SK-MEL-5 (cell line): ENCODE measurements around a stretch of chr5.

DNA sequence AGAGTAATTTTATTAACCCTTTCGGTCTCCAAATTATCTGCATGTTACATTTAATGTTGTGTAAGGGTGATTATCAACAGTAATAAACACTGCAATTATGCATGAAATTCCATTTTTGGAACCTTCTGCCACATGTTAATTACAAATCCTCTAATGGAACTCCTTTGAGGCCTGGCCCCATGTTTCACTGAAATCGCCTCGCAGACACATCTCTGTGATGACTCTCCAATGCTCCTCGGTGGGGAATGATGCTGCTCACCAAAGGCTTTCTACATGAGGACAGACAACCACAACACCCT, 522.0 kb downstream of the IRX1 start:
RAMPAGE:
- cytosol, long total RNA = no peak
- long total RNA = no peak
- nucleus, long total RNA = no peak

DNA sequence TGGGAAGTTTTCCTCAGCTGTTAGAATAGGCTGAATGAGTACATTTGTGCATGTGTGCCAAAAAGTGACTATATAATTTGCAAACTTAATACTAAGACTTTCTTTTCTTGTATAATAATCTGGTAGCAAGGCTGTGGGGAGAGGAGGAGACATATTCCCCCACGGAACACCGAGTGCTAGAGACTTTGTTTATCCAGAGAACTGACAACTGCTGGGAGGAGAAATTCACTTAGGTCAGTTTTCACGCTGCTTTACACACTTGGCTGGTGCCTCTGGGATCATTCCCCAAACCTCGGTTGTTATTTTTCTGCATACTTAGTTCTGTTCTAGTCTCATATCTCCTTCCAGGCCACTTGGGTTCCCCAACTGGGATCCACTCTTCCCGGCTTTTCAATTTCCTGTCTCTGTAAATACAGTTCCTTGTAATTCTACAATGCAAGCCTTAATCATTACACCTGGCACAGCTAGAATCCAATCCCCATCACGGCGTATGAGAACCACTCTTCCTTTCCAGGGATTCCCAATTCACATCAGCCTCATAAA, 238.2 kb upstream of the ADAMTS16 start:
RAMPAGE:
- cytosol, long total RNA = no peak
- long total RNA = no peak
- nucleus, long total RNA = no peak

RAMPAGE:
- cytosol, long total RNA = no peak
- long total RNA = no peak
- nucleus, long total RNA = no peak
Measured at GRCh38 chr5:4905695-4905886, 234.5 kb upstream of the ADAMTS16 start.

DNA sequence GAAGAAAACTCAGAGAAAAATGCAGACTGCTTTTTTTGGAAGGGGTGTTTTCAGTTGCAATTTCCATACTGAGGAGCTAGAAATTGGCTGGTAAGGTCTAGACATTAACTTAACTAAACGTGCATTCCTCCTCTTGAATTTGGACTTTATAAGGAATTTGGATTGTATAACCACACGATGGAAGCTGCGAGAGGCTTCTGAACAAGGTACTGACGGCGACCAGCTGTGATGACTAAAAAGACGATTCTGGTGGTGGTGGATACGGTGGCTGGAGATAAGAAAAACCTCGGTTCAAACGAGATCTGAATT, 944 bp upstream of the ICE1 start:
RAMPAGE:
- cytosol, long total RNA = no peak
- long total RNA = no peak
- nucleus, long total RNA = no peak

DNA sequence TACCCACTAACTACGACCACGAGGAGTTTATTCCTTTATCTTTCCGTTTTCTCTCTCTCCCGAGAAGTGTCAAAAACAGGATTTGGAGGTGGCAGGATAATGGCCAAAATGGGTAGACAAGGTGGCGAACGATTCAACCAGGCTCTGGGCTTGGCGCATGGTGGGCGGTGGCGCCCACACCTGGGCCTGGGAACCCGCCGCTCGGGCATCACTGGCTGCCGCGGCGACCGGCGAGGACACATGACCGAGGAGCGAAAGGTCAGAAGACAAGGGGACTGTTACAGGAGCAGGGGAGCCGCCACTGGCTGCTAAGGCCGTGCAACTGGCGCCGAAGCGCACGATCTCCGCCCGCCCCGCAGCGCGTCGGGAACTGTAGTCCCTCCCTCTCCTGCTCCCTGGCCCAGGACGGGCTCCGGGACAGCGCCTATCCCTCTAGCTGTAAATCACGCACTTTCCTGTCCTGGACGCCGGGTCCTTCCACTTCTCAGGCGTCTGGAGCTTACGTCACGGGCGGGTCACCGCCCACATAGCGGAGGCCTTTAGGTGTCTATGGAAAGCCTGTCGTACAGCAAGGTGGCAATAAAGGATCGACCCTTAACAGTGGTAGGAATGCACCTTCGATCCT, 477 bp upstream of the ICE1 start:
RAMPAGE:
- cytosol, long total RNA = start-site peak on the minus strand centred at position 367 of the sequence, 148 bp wide, 48 and 14 reads in 2 replicates
- long total RNA = start-site peak on the minus strand centred at position 433 of the sequence, 58 bp wide, 42 and 18 reads in 2 replicates
- nucleus, long total RNA = start-site peak on the minus strand centred at position 396 of the sequence, 178 bp wide, 237 and 53 reads in 2 replicates

GRCh38 chr5:5688034-5688618, 265.6 kb downstream of the ICE1 start:
RAMPAGE:
- cytosol, long total RNA = no peak
- long total RNA = no peak
- nucleus, long total RNA = no peak

RAMPAGE:
- cytosol, long total RNA = no peak
- long total RNA = no peak
- nucleus, long total RNA = no peak
Measured at GRCh38 chr5:6378879-6379231, 508 bp upstream of the MED10 start.

DNA sequence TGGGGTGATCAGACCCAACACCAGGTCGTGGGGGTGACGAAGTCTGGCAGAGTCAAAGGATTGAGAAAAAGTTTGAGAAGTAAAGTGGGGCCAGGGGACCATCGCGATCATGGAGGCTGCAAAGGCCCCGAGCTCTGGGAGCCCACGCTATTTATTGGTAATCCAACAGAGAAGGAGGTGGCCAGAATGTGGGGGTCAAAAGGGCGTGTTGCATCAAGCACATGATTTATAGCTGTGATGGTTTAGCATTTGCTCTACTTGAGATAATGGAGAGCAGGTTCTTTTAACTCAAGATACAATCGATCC, 39.7 kb downstream of the NSUN2 start:
RAMPAGE:
- cytosol, long total RNA = no peak
- long total RNA = no peak
- nucleus, long total RNA = no peak

GRCh38 chr5:6660241-6660744, 27.1 kb downstream of the SRD5A1 start:
RAMPAGE:
- cytosol, long total RNA = no peak
- long total RNA = no peak
- nucleus, long total RNA = no peak

RAMPAGE:
- cytosol, long total RNA = no peak
- long total RNA = no peak
- nucleus, long total RNA = no peak
Measured at GRCh38 chr5:6753725-6754250, 40.6 kb downstream of the TENT4A start.

DNA sequence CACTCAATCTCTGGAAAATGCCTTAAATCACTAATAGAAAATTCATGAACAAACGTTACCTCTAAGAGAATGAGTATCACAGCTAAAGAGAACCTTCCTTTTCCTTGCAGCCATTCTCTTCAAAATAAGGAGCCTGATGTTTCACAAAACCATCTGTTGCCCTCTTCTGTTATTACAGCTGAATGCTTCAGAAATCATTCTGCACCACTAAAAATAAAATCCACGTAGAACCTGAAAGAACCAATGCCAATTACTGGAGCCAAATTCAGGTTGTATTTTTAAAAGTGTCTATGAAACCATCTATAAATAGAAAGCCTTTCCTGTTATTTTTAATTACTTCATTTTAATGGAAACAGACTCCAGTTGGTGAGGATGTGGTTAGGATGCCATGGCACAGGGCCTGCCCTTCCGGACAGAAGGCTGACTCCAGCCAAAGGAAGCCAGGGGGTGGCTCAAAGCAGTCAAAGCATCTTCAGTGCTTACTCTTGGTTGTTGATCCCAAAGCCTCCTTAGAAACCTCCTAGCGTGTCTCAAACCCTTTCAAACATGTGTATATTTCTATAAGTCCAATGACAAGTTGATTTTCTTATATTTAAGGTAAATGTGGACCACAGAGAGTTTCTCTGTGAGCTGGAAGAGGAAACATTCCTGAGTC, 119.8 kb downstream of the TENT4A start:
RAMPAGE:
- cytosol, long total RNA = no peak
- long total RNA = no peak
- nucleus, long total RNA = no peak

RAMPAGE:
- cytosol, long total RNA = no peak
- long total RNA = no peak
- nucleus, long total RNA = no peak
Measured at GRCh38 chr5:7146938-7147306, 249.0 kb upstream of the ADCY2 start.

GRCh38 chr5:7397024-7397590, 1.2 kb downstream of the ADCY2 start:
RAMPAGE:
- cytosol, long total RNA = no peak
- long total RNA = no peak
- nucleus, long total RNA = no peak

DNA sequence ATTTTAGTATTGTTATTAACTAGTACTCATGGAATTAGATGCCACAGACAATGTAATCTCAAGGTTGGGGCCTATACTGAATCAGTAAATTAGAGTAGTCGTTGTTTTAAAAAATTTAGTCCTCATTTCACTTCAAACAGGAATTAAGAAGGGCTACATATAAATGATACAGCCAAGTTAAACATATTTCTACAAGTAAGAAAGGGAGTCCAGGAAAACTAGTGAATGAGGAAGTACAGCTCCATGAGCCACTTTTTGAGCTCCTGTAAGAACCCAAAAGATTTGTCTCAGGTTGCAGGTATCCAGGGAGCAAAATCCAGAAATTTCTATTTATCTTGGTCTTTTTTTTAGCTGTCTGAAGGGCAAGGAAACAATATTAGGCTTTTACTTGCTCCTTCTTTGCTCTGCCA, 200.8 kb downstream of the ADCY2 start:
RAMPAGE:
- cytosol, long total RNA = no peak
- long total RNA = no peak
- nucleus, long total RNA = no peak

DNA sequence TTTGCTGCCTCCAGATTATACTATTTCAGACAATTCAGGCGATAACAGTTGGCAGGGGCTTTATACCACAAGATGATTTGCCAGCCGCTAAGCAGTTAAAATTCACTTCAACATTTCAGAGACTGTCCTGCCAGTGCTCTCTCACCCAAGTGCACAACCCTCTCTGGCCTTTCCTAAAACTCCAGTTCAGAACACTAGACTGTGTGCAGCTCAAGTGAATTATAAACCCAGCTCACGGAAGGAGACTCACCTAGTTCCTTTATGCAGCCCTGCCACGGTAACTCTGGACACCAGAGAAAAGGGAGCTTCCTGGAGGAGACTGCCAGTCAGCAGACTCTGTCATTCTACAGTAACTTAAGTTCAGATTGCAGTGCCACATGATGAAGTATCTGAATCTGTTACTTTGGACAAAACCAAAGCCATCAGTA, 2.6 kb downstream of the MTRR start:
RAMPAGE:
- cytosol, long total RNA = no peak
- long total RNA = no peak
- nucleus, long total RNA = no peak

RAMPAGE:
- cytosol, long total RNA = no peak
- long total RNA = no peak
- nucleus, long total RNA = no peak
Measured at GRCh38 chr5:10265182-10266101, 15.4 kb downstream of the CCT5 start.

DNA sequence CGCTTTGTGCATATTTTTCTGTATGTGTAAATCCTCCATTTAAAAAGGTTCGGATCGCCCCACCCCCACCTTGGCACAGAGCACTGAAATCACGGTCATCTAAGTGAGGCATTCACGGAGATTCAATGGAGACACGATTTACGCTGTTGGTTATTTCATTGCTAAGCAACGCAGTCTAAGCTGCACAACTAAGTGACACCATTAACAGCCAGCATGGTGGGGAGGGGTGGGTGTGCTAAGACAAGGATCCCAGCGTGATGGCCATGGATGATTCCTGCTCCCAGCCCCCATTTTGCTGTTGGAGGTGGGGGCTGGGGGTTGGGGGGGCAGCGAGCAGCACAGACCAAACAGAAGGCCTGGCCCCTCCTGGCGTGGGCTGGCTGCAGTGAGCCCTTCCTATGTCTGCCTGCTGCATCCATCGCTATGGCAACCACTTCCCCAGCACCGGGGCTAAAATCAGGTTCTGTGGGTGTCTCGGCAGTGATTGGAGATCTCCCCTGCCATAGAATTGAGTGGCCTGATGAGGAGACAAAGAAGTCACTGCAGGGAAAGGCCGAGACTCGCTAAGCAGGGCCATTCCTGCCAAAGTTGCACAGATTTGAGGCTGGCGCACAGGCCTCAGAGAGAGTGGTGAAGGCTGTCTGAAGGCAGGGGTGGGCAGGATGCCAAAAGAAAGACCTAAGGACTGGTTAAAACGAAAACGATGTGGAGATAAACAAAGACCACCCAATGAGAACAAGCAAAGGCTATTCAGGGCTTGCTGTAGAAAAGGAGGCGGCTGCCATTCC, 14.2 kb upstream of the MARCHF6 start:
RAMPAGE:
- cytosol, long total RNA = no peak
- long total RNA = no peak
- nucleus, long total RNA = no peak

DNA sequence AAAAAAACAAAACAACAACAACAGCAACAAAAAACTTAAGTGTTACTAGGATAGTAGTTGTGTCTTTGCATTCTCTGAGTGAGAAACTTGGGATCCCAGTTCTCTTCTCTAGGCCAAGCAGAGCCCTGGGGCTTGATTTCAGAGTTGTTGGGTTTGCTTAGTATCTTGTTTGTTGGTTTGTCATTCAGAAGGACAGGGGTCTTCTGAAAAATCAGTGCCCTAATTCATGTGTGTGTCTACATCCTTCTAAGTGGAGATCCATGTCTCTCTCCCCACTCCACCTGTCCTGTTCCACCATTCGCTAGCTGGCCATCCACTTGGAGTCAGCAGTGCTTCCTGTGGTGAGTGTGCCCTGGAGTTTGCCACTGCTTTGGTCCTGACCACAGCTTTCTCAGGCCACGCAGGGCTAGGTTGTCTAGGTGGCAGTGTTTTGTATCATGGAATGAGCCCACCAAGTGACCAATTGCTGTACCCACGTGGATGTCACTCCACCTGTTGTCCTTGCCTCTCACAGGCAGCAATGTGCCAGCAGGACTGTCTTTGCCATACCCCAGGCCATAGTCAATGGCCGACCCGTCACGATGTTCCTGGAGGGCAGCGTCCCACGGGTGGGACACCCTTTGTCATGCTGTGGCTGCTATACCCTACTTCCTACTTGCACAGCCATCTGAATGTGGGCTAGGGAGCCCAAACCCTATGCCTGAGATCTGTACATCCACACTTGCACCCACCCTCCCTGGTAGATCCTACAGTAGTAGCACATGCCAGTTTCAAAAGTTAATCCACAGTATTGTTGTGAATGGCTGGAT, 19.8 kb downstream of the MARCHF6 start:
RAMPAGE:
- cytosol, long total RNA = no peak
- long total RNA = no peak
- nucleus, long total RNA = no peak

DNA sequence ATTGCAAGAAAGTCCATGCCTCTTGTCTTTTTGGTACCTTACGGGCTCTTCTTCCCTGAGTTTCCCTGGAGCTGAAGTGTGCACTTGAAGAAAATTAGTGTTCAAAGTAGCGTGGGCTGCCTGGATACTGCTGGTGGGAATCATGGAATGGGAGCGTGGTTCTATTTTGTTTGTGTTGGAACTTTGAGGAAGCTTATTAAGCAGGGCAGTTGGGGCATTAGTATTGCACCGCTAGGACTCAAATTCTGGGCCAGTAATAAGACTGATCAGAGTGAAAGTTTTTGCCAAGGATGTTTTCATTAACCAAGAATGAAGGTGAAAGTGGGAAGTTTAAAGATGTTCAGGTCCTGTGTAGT, 20.8 kb downstream of the MARCHF6 start:
RAMPAGE:
- cytosol, long total RNA = no peak
- long total RNA = no peak
- nucleus, long total RNA = no peak

DNA sequence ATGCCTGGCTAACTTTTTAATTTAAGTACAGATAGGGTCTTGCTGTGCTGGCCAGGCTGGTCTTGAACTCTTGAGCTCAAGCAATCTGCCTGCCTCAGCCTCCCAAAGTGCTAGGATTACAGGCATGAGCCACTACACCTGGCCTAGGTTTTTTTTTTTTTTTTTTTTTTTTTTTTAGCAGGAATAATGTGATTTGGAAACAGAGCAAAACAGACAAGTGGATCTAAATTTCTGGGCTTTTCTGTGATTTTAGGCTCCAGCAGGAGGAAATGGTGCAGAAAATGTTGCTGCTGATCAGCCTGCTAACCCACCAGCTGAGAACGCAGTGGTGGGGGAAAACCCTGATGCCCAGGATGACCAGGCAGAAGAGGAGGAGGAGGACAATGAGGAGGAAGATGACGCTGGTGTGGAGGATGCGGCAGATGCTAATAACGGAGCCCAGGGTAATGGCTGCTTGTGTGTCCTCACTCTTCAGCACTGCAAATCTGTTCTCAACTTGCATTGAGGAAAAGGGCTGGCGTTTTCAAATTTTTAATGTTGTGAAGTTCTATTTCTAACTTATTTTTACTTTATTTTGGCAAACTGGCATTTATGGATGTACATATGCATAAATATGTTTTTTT, 37.9 kb downstream of the MARCHF6 start:
RAMPAGE:
- cytosol, long total RNA = no peak
- long total RNA = no peak
- nucleus, long total RNA = no peak